ENCODE measurements around the genes GPI, FXYD7, USF2 and MAG.

DNA sequence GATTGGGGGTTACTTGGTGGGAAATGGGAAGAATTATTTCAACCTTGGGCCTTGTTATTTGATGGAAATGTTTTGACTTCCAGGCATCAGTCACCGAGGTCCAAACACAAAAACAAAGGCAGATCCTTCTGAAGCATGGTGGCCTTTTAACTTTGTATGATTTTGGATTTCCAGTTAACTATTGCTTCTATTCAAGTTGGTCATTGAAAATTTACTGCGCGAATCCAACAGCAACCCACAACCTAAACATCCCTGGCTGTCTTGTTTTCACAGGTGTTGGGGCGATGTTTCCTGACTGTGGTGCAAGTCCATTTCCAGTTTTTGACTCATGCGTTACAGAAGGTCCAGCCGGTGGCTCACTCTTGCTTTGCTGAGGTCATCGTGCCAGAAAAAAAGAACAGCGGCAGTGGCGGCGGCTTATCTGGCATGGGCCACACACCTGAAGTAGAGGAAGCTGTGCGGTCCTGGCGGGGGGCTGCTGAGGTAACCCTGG, 45.3 kb upstream of the GPI start:
- RRBS = no CpG with 5 or more reads among the region's 12 CpGs

DNA sequence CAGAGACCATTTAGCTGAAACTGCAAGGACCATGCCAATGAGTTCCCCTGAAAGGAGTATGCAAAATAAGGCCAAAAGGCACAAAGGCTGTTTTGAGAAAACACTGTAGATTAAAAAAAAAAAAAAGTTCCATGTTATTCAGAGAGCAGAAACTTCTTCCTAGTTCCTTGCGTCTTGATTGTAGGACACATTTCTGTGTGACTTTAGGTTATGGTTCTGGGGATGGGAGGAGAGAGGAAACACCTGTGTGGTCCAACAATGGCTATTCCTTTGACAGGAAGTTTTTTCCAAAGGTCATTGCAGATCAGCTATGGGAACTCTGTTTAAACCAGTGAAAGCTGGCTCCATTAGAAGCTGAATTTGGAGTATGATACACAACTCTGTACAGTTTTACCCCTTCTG, 32.7 kb upstream of the GPI start:
- RRBS = no CpG with 5 or more reads among the region's 1 CpG

- RRBS = under 1% methylated on average over 42 of the region's 72 CpGs
Observed at GRCh38 chr19:34364705-34365494, at the start of gene GPI. GPI (plus strand) TSS chr19:34365196.

DNA sequence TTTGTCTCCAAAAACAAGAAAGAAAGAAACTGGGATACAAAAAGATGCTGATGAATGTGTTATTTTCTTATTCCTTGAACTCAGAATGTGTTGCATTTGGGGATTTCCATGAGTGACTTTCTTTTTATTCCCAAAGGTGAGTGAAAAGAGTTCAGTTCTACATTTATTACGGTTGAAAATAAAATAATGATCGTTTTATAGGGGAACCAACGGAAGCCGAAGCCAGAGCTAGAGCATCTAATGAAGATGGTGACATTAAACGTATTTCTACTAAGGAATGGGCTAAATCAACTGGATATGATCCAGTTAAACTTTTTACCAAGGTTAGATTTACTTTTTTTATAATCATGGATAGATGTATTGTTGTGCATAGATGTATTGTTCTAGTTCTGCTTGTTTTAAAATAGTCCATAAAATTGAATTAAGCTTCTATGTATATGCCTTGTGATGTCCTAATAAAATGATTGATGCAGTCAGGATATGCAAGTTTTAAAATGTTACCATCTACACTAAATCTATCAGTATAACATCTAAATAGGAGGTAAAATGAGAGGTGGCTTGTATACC, 16.7 kb downstream of the UBA2 start:
- RRBS = no CpG with 5 or more reads among the region's 5 CpGs

GRCh38 chr19:34733098-34733769, 809 bp upstream of the ZNF181 start:
- RRBS = no CpG with 5 or more reads among the region's 18 CpGs

GRCh38 chr19:34962926-34963764, 884 bp downstream of the ZNF792 start:
- RRBS = no CpG with 5 or more reads among the region's 29 CpGs

GRCh38 chr19:34985330-34986170, 14.6 kb upstream of the GRAMD1A start:
- RRBS = no CpG with 5 or more reads among the region's 6 CpGs

GRCh38 chr19:34999069-35000065, 756 bp upstream of the GRAMD1A start:
- RRBS = 58% methylated on average over 9 of the region's 32 CpGs

DNA sequence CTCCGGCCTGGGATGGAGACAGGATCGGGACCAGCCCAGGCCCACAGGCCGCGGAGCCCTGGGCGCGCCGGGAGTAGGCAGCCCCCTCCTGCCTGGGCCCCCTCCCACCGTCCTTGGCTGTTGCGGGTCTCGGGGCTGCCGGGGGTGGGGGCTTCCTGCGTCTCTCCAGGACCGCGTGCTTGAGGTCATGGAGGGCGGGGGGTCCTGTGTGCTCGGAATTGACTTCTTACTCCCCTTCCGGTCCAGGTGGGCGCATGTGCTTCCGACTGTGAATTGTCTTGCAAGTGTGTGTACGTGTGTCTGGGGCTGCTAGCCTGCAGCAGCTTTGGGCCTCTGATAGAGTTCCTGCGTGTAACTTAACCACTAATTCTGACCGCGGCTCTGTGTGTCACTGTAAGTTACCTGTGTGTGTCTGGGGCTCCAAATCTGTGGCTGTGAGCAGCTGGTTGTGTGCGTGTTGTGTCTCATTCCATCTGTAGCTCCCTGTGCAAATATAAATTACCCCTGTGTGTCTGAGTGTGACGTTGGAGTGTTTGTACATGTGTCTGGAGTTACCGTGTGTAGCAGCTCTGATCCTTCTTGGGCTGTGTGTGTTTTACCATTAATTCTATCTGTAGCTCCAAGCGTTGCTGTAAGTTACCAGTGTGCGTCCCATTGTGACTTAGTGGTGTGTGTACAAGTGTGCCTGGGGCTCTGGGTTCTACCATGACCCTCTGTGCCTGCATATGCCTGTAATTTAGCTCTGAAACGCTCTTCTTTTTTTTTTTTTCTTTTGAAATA, 919 bp downstream of the GRAMD1A start:
- RRBS = 1% methylated on average over 15 of the region's 29 CpGs

DNA sequence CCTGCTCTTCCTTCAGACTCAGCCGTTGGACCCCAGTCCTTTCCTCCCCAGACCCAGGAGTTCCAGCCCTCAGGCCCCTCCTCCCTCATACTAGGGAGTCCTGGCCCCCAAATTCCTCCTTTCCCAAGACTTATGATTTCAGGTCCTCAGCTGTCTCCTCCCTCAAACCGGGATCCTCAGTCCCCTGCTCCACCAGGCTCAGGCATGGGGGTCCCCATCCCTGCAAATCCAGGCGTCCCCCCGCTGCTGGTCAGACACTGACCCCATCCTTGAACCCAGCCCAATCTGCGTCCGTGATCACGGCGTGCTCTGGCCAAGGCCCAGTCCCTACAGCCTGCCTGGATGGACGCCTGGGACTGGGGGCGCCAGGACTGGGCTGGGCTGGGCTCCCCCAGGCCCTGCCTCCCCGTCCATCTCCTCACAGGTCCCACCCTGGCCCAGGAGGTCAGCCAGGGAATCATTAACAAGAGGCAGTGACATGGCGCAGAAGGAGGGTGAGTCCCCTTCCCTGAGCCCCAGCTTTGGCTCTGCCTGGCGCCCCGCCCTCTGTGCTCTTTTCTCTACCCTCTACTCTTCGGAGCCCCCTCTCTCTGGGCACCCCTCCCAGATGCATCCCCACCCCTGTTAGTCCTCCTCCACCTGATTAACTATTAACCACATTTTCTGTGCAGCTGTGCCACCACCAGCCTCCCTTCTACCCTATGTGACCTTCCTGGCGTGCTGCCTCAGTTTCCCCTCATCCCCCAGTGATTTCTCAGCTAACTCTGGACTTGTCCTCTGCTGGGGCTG, 702 bp downstream of the HPN start:
- RRBS = no CpG with 5 or more reads among the region's 16 CpGs

GRCh38 chr19:35066698-35067582, 25.4 kb downstream of the HPN start:
- RRBS = no CpG with 5 or more reads among the region's 15 CpGs

DNA sequence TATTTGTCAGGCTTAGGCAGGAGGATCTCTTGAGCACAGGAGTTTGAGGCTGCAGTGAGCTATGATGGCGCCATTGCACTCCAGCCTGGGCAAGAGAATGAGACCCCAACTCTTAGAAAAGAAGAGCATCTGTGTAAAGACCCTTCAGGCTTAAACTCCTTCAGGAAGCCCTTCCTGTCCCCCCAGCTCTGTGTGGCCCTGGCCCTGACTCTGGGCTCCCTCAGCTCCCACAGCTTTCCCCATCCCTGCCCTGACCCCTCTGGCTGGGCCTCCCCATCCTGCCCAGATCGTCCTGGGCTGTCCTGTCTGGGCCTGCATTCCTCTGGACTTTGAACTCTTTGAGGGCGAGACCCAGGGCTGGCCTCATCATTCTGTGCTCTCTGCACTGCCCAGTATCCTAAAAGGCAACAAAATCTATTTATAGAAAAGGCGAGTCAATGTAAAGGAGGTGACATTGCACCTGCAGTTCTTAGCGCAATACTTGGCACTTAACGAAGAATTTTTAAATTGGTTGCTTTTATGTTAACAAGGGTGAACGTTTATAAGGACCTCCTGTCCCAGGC, 4.2 kb downstream of the LGI4 start:
- RRBS = no CpG with 5 or more reads among the region's 7 CpGs

- RRBS = no CpG with 5 or more reads among the region's 27 CpGs
Observed at GRCh38 chr19:35142386-35142909, 607 bp upstream of the FXYD7 start.

GRCh38 chr19:35142910-35144252, at the start of gene FXYD7:
FXYD7 (plus strand) TSS chr19:35143255.
- RRBS = 2% methylated on average over 12 of the region's 64 CpGs

DNA sequence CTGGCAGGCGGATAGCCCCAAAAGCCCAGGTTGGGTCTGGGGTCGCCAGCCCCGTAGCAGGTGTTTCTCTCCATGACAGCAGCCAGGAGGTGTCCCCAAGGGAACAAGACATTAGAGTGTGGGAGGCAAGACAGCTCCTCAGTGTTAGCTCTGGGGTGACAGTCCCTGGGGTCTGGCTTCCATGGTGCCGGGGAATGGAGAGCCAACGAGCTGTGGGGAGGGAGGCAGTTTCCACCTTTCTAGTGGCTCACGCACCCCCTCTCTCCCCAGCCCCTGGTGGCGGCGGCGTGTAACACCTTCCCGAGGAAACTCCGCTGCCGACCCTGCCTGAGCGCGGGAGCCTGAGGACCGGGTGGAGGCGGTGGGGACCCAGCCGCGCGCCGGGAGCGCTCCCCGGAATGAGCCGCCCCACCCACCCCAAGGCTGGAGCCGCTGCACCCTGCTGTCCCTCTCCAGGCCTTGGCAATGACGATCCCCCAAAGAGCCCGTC, 866 bp upstream of the FXYD5 start:
- RRBS = no CpG with 5 or more reads among the region's 26 CpGs

GRCh38 chr19:35207451-35207974, 21.0 kb downstream of the FAM187B start:
- RRBS = no CpG with 5 or more reads among the region's 8 CpGs

- RRBS = no CpG with 5 or more reads among the region's 7 CpGs
Observed at GRCh38 chr19:35268233-35268317, 687 bp upstream of the USF2 start.

- RRBS = 2% methylated on average over 12 of the region's 56 CpGs
Observed at GRCh38 chr19:35268772-35269188, at the start of gene USF2. USF2 (plus strand) TSS chr19:35268962.

DNA sequence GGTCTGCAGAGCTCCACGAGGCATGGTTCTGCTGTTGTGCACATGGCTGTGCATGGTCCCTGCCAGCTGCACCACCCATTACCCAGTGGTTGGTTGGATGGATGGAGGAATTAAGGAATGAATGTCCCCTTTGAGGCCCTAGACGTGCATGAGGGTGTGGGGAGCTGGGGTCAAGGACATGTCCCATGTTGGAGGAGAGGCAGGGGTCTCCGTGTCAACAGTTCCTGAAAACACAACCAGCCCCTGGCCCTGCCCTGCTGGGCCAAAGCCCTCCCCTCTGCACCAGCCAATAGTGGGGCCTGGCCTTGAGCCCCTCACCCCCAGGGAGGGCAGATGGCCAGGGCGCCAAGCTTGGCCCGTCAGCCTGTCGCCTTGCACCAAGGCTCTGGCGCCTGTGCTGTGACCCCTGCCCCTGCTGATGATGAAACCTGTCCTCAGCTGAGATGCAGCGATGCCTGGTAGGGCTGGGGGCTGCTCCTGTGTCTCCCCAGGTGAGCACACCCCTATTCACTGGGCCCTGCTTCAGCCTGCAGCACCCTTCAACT, 2.4 kb upstream of the HAMP start:
- RRBS = no CpG with 5 or more reads among the region's 8 CpGs

DNA sequence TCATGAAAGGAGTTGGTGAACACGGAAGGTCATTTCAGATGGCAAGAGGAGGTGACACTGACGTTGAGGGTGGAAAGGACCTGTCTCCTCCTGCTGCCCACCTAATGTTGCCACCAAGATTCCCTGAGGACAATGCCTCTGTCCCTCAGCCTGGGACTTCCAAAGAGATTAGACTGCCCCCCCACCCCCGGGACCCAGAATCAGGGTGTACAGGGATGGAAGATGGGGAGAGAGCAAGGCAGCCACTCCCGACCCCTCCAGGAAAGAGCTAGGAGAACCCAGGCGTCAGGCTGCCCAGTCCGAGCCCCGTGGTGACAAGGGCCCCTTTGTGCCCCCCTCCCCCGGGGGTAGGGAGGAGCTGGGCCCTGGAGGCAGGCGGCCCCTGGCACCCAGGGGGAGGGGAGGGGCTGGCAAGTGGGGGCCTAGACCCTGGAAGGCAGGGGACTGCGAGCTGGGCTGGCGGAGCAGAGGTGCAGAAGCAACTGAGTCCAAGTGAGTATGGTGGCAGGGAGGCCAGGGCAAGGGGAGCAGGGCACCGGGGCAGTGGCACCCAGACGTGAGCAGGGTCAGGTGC, at the start of gene MAG:
Gene MAG (plus strand): TSS at position 449 of the 574 bp plus-strand sequence.
- RRBS = no CpG with 5 or more reads among the region's 13 CpGs